Mammary microvascular endothelial cell (primary cell): Measurements from ENCODE around the genes SELENOM and SFI1.

DNA sequence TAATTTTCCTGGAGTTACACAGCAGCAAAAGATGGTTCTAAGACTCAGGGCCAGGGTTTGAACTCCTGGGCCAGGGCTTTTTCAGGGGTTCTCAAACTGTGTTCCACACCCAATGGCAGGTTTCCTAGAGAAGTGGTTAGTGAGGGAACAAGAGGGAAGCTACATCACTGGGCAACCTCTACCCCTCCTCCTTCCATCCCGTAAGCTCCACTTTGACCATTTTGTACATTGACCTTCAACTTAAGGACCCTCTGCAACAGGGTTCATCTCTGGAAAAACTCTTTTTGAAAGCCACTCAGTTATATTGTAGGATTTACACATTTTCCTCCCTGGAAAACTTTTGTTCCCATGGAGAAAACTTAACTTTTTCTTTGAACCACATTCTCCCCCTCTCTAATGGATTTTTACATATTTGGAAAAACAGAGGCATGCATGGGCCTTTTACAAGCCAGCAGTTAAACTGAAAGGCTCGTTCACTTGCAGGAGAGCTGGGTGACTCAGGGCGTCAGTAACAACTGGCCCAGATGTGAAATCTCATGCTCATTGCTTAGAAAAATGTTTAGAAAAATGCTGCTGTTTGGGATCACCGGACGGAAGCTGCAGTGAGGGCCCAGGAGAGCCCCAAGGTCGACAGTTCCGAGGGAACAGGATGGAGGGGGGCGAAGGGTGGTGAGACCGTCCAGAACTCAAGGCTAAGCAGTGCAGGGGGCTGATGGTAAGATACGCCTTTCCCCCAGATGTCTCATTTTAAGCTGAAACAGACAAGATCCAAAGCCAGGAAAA, 41.9 kb upstream of the SMTN start:
- RAMPAGE, long total RNA: no peak

GRCh38 chr22:31105373-31106255, 1.8 kb downstream of the SELENOM start:
- RAMPAGE, long total RNA: no peak

DNA sequence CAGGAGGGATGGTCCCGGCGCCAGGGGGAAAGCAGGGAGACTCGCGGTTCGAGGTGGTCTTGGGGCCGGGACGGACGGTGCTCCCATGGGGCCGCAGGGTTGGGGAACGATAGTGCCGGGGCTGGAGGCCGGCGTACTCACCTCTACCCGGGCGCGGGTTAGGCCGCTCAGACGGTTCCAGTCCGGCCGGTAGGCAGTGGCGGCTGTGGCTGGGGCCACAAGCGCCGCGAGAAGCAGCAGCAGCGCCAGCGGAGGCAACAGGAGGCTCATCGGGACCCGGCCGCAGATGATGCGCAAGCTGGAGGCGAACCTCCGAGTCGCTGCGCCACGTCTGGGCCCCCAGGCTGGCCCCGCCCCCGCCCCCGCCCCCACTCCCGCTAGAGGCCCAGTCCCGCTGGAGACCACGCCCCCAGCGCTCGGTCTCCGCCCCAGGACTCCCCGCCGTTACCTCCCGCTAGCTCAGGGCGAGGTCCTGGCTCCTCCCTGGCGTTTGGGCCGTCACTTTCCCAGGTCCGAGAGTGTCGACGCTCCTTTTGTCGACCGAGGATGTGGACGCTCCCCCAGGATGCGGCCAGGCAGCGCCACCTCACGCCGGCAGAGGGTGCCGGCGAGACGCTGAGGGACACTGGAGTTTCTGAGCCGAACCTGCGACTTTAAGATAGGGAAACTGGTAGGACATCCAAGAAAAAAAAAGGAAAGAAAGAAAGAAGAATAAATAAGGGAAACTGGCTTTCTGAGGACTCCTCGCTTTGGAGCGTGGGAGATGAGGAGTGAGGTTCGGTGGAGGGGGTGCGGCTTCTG, at the start of gene SELENOM:
SELENOM (minus strand) TSS at position 333 of the 801 bp plus-strand sequence.
- RAMPAGE, long total RNA: start-site peak on the minus strand centred at position 310 of the sequence, 98 bp wide, 1,234 and 462 reads in 2 replicates

DNA sequence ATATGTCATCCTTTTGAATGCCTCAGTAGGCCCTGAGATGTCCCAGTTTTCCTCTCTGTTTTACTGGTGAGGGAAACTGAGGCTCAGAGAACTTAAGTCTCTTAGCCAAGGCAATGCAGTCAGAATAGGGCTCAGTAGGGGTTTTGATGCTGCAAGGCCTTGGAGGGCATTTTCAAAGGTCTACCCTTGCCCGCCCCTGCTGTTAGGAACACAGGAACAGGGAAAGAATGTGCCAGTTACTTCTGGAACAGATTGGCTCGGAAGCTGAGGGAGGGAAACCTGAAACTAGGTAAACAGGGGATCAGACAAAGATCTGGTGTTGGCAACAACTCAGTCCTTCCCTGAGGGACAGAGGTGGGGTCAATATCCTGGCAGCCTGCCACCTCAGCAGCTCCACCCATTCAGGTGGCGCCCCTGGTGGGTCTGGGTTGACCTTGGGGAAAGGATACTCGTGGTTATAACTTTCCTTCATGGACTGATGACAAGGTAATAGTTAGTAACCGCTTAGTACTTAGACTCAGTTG, 8.6 kb downstream of the PLA2G3 start:
- RAMPAGE, long total RNA: no peak

DNA sequence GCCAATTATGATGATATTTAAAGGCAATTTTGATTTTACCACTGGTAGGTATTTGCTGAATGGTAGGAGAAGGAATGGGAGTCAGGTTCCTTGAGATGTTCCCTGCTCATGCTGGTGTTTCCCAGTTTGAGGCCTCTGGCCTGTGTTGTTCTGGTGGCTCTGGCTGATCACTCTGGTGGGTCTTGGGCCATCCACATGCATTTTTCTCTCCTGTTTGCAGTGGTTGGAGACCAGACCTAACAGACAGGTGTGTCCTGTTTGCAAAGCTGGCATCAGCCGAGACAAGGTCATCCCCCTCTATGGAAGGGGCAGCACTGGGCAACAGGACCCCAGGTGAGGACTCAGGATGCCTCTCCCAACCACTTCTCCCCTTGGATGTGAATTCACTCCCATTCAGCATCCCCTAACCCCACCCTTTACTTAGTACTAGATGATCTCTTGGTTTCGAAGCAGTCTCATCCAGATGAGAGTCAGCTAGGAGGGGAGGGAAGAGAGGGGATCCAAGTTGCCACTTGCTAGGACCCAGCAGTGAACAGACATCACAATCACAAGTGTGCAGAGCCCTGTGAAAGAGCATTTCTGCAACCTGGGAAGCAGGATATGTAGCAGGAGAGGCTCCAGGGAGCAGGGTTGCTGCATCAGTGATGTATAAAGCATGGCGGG, 16.7 kb upstream of the LIMK2 start:
- RAMPAGE, long total RNA: no peak

DNA sequence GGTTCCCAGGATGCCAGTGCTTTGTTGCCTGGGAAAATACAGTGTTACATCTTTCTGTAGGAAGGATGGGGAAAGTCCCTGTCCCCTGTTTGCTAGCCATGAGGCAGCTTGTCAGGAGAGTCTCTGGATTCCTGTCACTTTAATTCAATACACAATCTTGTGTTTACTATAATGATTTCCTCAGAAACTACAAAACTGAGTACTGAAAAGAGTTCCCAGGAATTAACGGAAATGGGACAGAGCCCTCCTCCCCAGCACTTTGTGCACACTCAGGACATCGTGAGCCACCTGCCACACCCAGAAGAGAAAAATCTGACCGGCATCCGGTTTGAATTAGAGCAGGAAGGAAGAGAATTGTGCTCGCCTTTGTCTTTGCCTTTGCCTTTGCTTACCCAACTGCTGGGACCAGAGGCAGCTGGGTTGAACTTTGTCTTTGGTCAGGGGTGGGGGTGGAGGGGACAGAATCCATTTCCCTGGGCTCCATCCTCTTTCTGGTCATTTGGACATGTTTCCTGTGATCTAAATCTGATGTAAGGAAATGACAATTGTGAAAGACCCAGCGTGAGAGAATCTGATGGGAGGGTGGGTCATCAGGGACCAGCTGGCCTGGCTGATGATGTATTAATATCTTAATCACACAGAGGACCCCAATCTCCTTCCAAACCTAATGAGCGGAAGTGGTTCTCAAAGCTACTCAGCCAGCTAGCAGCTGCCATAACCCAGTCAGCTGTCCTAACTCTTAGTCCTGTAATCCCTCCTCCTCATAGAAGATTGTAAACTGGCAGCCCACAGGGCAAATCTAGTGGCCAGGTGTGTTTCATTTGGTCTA, 1.2 kb upstream of the LIMK2 start:
- RAMPAGE, long total RNA: no peak

- RAMPAGE, long total RNA: no peak
These were observed 11.7 kb downstream of the LIMK2 start for GRCh38 chr22:31223793-31224228.

GRCh38 chr22:31243247-31243714, 31.2 kb downstream of the LIMK2 start:
- RAMPAGE, long total RNA: no peak

- RAMPAGE, long total RNA: no peak
These were observed 10.0 kb downstream of the PIK3IP1 start for GRCh38 chr22:31281976-31283050.

DNA sequence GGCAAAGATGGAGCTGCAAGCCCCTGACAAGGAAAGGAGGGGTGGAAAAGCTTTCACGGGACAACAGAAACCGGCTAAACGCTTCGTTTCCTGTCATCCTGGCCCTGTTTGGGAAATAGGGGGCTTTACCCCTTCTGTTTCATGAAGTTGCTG, 315 bp downstream of the PIK3IP1 start:
- RAMPAGE, long total RNA: no peak

GRCh38 chr22:31346407-31347286, 501 bp upstream of the PATZ1 start:
- RAMPAGE, long total RNA: no peak

DNA sequence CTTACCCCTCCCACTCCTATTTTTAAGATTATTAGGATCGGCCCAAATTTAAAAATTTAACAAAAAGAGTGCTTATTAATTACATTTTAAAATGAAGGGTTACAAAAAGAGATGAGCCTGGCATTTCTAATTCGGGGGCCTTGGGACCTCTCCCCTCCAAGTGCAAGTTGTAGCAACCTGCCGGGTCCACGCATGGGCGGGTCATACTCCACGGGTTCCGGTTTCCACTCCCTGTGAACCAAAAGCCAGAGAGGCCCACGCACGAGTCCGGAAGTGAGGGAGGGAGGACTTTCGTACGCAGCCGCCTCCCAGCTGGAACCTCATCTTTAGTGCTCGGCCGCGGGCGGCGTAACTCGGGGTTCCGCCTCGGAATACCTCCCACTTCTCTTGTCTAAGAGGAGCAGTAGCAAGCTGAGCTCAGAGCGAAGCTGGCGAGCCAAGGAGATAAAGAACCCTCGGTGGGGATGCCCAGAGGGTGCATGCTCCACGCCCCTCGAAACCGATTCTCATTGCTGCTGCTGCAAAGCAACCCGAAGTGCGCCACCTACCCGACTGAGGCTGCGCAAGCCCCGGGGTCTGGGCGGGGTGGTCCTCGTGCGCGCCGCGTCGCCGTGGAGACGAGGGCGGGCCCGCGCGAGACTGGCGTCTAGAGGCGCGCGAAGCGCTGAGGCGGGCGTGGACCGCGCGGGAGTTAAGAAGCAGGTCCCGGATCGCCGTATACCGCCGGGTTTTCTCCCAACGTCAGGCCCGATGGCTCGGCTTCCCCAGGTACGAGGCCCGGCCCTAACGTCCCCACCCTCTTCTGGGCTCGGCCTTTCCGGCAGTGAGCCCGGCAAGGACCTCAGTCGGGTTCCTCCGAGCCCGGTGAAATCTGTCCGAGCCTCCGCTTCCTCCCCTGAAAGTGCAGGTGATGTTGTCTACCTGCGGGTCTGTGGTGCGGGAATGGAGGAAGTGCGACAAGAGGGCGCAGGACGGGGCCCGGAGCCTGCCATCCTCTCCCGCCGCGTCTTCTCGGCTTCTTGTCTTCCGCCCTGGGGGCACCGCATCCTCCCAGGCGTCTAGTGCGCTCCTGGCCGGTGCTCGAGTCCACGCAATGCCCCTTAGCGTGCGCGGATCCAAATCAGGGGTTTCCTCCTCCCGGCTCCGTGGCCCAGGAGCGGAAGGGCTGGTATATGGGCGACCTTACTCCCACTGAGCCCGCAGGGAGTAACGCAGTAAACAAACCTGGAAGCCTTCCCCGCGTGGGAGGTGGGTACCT, at the start of gene SFI1:
SFI1 (plus strand) TSS at position 667 of the 1,258 bp plus-strand sequence.
- RAMPAGE, long total RNA: no peak

GRCh38 chr22:31630690-31631470, 31.1 kb downstream of the PISD start:
- RAMPAGE, long total RNA: start-site peak on the plus strand at chr22:31630972-31630978, 9 and 8 reads in 2 replicates

- RAMPAGE, long total RNA: no peak
These were observed 26.9 kb downstream of the PISD start for GRCh38 chr22:31635083-31635482.

GRCh38 chr22:31973690-31974234, 29.4 kb downstream of the YWHAH start:
- RAMPAGE, long total RNA: no peak

- RAMPAGE, long total RNA: no peak
These were observed 55.5 kb downstream of the FBXO7 start for GRCh38 chr22:32529908-32530746.

DNA sequence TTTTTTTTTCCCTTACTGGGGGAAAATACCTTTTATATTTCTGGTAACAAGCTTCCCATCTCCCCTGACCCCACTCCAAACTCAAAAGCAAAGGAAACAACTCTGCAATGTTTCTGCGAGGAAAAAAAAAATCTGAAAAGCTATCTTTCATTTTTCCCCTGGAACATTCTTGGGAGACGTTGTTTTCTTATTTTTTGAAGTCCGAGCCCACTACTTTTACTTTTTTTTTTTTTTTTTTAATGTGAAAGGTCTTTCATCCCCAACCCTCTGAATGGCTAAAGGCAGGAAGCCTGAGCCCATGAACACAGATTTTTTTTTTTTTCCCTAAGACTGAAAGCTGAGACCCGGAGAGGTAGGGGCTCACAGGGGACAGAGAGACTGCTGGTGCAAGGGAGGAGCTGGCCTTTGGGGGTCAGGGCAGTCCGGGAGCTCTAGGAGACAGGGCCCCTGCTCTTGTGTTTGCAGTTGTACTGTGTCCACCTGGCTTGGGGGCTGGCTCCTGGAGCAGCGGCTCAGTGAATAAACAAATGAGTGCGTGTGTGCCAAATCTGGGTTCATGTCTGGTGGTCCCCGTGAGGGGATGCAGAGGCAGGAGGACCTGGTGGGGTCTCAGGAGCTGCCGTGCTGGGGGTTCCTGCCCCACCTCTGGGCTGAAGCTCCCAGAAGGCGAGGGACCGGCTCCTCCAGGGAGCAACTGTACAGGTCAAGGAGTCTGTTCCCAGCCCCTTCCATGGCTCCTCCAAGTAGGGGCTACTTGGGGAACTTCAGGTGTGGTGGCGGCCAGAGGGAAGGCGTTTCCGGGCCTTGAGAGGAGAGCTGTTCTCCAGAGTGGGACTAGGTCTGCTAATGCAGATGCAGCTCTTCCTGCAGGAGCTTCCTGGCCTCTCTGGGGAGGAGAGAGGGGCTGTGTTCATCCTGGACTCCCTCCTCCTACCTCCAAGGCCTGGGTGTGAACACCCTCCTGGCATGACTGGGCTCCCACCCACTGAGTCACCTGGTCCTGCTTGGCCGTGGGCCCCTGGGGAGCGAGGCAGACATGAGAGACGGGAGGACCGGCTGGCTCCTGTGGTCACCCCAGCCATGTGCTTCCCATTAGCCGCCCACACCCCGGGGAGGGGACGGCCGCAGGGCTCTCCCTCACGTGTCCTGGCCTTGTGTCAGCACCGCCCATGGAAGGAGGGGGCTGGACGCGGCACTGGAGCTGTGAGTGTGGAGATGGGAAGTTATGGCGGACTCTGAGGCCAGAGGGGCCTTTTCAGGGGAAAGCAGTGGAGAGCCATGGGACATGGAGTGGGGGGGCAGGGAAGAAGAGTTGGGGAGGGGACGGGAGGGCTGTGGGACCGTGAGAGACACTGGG, 57.6 kb downstream of the FBXO7 start:
- RAMPAGE, long total RNA: no peak

DNA sequence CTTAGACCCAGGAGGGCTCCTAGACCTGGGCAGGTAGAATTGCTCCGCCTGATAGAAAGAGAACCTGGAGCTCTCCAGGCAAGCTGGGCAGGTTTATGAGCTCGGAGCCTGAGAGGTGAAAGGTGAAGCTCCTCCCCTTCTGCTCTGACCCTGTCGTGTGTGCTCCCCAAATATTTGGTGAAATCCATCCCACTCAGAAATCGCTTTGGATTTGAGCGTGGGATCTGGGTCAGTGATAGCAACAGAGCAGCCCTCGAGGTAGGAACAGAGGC, 154.3 kb downstream of the FBXO7 start:
- RAMPAGE, long total RNA: no peak

GRCh38 chr22:32649312-32650073, 152.0 kb upstream of the TIMP3 start:
- RAMPAGE, long total RNA: no peak

GRCh38 chr22:32652400-32652904, 149.1 kb upstream of the TIMP3 start:
- RAMPAGE, long total RNA: no peak